ENCODE measurements around a stretch of chr9.

- PRO-cap: no peak
- CAGE, long polyA plus RNA: no peak
Observed at GRCh38 chr9:113387405-113388084, 10.8 kb upstream of the HDHD3 start.

- PRO-cap: no peak
- CAGE, long polyA plus RNA: no peak
Observed at GRCh38 chr9:113397082-113397873, 3.8 kb downstream of the ALAD start.

DNA sequence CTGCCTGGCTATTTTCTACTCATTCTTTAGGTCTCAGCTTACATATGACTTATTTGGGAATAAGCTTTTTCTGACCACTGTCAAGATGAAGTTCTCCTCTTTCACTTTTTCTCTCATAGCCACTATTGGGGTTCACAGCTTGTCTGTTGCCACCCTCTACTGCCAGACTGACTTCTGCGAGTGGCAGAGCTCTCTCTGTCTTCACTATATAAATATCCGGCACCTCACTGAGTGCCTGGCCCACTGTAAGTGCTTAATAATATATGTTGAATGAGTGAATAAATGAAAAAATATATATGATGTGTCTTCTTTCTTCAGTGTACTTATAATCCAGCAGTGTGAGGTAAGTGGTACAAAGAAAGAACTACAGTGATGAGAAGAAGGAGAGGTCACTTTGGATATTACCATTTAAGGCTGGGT lies 15.0 kb upstream of the RGS3 start:
- PRO-cap: no peak
- CAGE, long polyA plus RNA: no peak

- PRO-cap: no peak
- CAGE, long polyA plus RNA: no peak
Observed at GRCh38 chr9:113455109-113455708, 8.3 kb upstream of the RGS3 start.

DNA sequence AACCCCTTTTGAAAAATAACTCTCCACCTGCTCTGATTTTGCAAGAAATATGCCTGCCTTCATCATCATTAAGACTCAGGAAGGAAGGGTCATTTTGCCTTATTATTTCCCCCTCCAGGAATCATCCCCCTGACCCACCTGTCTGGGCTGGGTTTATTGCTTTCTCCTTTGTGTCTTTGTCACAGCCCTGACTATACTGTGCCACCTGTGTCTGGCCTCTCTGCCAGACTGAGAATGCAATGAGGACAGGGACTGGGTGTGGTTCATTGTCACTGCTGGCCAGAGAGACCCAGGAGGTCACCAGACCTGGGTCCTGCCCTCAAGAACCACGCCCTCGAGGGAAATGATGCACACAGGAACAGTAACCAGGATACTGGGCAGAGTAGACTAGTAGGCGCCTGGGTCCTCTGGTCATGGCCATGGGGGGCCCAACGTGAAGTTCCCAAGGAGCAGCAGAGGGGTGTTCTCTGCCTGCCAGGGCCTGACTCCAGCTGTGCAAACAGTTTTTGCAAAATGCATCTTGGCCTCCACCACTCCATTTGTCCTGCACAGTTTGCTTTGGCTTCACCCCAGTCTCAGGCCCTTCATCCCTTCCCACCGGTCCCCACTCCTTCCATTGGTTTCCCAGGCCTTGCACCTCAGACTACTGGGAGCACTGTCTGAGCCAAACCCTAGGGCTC lies 17.7 kb downstream of the RGS3 start:
- PRO-cap: no peak
- CAGE, long polyA plus RNA: no peak

- PRO-cap: no peak
- CAGE, long polyA plus RNA: no peak
Observed at GRCh38 chr9:113509536-113510002, 46.0 kb downstream of the RGS3 start.

DNA sequence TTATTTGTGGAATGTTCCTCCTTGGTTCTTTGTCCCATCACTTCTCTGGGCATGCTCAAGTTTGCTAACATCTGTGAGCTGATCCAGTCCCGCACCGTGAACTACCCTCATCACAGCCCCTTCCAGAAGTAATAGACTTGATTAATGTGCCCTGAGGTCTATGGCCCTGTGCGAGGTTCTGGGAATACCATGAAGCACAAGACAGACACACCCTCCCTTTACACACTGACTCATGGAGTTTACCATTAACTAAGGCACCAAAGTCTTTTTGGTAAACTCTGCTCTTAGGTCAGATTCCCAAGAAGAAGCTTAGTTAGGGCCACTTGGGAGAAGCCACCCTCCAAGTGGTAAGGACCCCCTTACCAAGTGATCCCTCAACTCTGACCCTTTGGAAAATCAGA lies 56.2 kb downstream of the RGS3 start:
- PRO-cap: no peak
- CAGE, long polyA plus RNA: no peak

GRCh38 chr9:113578877-113579491 lies 115.5 kb downstream of the RGS3 start:
- PRO-cap: no peak
- CAGE, long polyA plus RNA: no peak

- PRO-cap: no peak
- CAGE, long polyA plus RNA: no peak
Observed at GRCh38 chr9:113599480-113600211, 136.1 kb downstream of the RGS3 start.

- PRO-cap: no peak
- CAGE, long polyA plus RNA: no peak
Observed at GRCh38 chr9:113718369-113718568, 157.8 kb upstream of the ZNF618 start.

DNA sequence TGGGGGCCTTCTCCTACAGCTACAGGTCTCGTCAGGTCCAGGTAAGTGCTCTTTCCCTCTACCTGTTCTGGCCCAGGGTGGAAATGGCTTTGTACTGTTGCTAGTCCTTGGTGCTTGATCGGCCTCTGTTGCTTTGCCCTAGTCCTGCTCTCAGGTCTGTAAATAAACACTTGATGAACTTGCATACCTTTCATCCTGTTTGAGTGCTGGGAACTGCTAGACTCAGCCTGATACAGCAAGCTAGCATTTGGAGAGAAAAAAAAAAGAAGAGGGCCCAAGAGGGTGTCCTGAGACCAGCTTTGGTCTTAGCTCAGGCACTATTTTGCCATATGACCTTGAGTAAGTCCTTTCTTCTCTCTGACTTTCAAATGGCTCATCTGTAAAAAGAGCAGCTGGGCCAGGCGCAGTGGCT lies 21.8 kb upstream of the ZNF618 start:
- PRO-cap: no peak
- CAGE, long polyA plus RNA: no peak

- PRO-cap: no peak
- CAGE, long polyA plus RNA: no peak
Observed at GRCh38 chr9:113955178-113955844, 79.2 kb downstream of the ZNF618 start.

- PRO-cap: no peak
- CAGE, long polyA plus RNA: no peak
Observed at GRCh38 chr9:113989439-113989809, 88.7 kb downstream of the AMBP start.

GRCh38 chr9:114004105-114004740 lies 73.9 kb downstream of the AMBP start:
- PRO-cap: no peak
- CAGE, long polyA plus RNA: no peak

DNA sequence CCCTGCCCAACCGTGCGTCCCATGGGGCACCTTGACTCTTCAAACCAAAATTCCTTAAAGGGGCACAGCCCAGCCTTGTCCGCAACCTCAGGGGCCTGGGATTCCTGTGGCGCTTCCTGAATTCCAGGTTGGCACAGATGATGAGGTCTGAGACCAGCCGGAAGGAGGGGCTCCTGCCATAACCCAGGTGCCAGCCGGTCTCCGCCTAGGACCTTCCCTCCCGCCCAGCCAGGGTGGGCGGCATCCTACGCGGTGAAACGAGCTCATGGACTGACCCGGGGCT lies 23.1 kb downstream of the AMBP start:
- PRO-cap: no peak
- CAGE, long polyA plus RNA: no peak

GRCh38 chr9:114074459-114075190 lies 3.5 kb downstream of the AMBP start:
- PRO-cap: no peak
- CAGE, long polyA plus RNA: no peak

DNA sequence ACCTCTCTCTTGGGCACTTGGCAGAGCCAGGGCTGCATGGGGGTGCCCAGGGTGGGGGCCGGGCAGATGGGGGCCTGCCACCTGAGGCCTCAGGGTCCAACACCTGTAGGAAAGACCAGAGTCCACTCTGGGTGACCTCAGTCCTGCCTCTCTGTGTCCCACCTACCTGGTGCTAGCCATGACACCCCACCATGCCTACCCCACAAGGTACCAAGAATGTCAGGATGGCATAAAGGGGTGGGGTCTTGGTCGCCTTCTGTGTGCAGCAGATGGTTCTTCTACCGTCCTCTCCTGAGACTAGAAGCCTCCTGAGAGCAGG lies 6.6 kb downstream of the KIF12 start:
- PRO-cap: no peak
- CAGE, long polyA plus RNA: no peak

DNA sequence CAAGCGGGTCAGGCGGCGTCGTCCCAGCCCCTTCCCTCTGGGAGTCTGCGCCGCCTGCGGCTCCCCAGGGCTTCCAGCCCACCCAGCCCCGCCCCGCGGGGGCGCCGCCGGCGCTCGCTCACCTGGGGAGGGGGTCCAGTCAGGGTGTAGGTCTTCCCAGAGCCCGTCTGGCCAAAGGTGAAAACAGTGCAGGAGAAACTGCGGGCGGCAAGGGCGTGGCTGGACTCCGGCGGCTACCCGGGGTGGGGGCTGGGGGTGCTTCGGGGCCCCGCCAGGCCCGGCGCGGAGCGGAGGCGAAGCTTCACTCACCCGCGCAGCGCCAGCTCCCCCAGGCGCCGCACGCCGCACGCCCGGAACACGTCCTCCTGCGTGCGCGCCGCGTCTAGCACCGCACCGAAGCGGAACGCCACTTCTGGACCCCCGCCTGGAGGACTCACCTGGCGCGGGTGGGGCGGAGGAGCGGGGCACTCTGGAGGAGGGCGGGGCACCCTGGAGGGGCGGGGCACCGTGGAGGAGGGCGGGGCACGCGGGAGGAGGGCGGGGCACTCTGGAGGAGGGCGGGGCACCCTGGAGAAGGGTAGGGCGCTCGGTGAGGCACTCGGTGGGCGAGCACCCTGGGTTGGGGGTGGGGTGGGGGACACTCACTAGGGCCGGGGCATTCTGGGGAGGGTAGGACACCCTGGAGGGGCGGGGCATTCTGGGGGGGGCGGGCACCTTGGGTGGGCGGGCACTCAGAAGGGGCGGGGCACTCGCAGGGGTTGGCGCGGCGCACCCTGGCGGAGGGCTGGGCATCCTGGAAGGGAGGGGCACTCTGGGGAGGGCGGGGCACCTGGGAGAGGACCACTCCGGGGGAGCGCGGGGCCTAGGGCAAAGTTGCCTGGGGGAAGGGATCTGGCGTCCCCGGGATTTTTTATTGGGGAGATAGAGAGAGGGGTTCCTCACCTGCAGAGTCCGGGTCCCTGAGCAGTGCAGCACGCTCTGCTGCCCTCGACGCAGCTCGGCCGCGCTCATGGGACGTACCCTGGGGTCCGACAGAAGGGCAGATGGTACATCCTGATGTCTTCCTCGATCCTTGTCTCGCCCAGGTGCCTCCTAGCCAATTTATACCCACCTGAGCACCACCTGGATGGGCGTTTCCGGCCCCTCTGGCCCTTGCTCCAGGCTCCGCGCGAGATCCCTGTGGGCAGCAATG lies 703 bp downstream of the KIF12 start:
- PRO-cap: no peak
- CAGE, long polyA plus RNA: no peak

DNA sequence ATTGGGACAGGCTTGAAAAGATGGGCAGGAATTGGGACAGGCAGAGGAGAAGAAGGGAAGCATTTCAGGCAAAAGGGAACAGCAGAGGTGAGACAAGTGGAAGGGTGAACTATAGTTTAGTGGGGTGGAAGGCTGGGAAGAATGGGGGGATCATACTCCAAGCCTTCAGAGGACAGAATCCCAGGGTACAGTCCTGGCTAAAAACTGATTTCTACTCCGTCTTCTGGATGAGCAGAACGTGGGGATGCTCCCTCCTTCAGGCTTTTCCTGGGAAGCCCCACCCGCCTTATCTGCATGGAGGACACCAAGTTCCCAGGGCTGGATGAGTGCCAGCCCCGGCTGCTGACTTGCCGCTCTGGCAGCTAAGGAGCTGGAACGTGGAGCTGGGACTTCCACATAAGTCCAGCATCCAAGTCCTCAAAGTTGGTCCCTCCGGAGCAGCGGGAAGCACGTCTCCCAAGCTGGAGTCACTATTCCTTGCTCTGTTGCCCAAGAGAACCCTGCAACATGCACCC lies 14.0 kb upstream of the KIF12 start:
- PRO-cap: no peak
- CAGE, long polyA plus RNA: no peak

DNA sequence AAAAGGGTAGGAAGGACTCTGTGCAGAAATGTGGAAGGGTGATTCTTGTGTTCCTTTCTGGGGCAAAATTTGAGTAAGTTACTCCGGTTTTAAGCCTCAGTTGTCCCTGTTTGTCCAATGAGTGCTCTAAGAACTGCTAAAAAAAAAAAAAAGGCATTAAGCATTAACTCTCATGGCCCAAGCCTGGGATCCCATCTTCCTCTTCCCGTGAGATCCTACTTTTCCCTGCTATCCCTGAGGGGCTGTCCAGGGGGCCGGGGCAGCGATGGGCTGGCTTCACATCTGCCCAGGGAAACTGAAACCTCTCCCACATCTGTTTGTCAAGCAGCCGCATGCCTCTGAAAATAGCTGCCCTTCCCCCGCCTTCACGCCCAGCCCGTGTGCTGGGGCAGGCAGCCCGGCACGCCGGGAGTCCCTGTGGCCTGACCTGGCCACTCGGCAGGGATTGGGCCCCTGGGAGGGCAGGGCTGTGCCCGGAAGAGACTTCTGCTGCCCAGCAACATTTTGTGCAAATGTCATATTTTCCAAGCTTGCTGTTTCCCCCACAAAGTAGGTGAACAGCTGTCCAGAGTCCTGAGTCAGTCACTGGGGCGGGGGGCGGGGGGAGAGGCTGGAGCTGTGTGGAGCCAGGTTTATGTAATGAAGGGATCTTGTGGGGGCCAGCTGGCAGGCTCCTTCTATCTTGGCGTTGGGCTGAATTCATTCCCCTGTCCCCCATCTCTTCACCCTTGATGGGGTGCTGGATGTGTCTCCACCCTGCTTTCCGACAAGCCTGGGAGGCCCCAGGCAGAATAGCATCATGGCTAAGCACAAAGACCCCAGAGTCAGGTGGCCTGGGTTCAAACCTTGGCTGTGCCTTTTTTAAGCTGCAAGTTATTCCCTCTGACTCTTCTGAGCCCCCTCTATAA lies 8.2 kb downstream of the COL27A1 start:
- PRO-cap: no peak
- CAGE, long polyA plus RNA: no peak